H9 (cell line): ENCODE measurements around the genes ANP32A and GLCE.

- PRO-cap, result no peak
These were observed 11.5 kb downstream of the CALML4 start for GRCh38 chr15:68193453-68194308.

DNA sequence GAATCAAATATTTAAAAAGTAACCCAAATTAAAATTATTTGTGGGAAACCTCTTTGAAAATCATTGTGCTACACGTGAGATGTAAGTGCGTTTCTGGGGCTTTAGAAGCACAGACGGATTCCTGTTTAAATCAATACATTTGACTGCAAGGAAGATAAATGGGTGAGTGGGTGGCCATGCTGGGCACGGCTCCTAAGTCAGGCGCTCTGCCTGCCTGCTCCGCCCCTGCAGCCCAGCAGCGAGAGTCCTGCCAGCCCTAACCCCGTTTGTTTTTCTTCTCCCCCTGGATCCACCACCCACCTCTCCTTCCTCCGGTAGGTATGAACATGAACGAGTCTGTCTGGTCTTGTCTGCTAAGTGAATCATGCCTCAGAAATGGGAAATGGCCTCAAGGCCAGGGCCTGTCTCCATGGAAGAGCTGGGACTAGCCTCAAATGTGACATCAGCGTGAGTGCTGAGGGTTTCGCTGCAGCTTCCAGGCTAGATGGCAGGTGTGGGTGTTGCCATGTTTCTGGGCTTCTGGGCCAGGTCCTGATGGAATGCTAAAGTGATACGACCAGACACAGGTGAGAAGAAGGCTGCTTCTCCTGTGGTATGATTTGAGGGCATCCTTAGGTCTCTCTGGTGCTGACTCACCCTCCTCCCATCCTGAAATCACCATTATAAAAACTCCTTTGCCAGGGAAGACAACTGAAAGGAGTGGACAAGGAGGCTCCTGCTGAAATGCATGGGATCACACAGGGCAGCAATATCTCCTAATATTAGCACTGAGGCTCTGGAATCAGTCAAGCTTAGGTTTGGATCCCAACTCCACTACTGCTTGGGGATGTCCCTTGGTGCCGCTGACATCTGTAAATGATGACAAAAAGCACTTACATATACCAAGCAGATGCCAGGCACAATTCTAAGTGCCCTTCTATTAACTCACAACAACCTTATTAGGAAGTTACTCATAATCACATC, 5.5 kb upstream of the FEM1B start:
- PRO-cap, result no peak

- PRO-cap, result no peak
These were observed 13.1 kb downstream of the FEM1B start for GRCh38 chr15:68290485-68291118.

GRCh38 chr15:68293651-68294743, 16.5 kb downstream of the FEM1B start:
- PRO-cap, result no peak

GRCh38 chr15:68421880-68422131, 10.2 kb downstream of the ITGA11 start:
- PRO-cap, result no peak

GRCh38 chr15:68618326-68618879, 39.6 kb downstream of the CORO2B start:
- PRO-cap, result no peak

DNA sequence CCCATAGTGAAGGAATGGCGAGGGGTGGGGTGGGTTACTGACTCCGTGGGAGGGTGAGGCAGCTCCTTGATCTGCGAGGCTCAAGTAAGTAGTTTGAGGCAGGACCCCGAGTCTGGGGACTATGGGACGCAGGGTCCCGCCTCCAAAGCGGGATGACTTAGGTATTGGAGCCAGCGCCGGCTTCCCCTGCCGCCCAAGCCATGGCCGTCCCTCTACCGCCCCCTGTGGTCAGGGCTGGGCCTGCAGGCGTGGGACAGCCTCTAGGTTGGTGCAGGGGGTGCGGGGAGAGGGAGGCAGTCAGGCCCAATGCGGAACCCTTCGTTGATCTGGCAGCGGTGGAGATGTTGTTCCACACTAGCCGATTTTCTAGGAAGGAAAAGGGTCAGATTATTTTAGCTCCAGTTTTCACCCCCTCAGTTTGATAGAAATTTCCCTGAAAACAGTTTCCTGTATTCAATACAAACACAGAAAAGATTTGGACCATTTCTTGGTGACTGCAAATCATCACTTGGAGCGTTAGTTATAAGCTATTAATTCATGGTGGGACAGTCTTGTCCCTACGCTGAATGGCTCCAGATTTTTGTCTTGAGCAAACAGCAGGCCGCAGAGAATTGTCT, 72.4 kb downstream of the CORO2B start:
- PRO-cap, result no peak

GRCh38 chr15:68775220-68775942, 45.3 kb downstream of the ANP32A start:
- PRO-cap, result no peak

- PRO-cap, result no peak
These were observed 7.6 kb downstream of the ANP32A start for GRCh38 chr15:68812888-68813676.

GRCh38 chr15:68820244-68820709, 418 bp downstream of the ANP32A start:
- PRO-cap, result bidirectional peak, plus-strand start at chr15:68820367, minus-strand start at chr15:68820179

- PRO-cap, result bidirectional peak, plus-strand start at chr15:68821090, minus-strand start at chr15:68820895
These were observed at the start of gene ANP32A for GRCh38 chr15:68820710-68820953. Gene ANP32A (minus strand): TSS chr15:68820895.

DNA sequence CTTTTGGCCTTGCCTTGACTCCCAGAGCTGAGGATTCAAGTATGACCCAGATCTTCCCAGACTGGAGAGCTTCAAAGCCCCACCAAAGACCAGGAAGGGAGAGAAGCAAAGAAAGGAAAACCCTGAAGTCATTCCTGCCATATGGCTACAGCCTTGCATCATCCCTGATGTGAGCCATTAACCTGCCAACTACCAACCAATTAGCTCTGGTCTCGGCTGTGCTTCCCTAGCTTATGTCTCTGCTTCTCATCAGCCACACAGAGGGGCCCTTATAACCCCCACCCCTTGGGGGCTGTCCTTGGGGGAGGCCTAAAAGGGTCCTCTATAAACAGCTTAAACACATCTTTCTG, 52.7 kb downstream of the NOX5 start:
- PRO-cap, result no peak

GRCh38 chr15:69159710-69161203, at the start of gene GLCE:
Gene GLCE (plus strand): TSS chr15:69160635.
- PRO-cap, result bidirectional peak, plus-strand start at chr15:69160635, minus-strand start at chr15:69160344

GRCh38 chr15:69300091-69300525, 1.4 kb downstream of the PAQR5 start:
- PRO-cap, result no peak

- PRO-cap, result no peak
These were observed 6.8 kb downstream of the PAQR5 start for GRCh38 chr15:69305308-69306213.

GRCh38 chr15:69455578-69456752, 3.3 kb downstream of the RPLP1 start:
- PRO-cap, result no peak

DNA sequence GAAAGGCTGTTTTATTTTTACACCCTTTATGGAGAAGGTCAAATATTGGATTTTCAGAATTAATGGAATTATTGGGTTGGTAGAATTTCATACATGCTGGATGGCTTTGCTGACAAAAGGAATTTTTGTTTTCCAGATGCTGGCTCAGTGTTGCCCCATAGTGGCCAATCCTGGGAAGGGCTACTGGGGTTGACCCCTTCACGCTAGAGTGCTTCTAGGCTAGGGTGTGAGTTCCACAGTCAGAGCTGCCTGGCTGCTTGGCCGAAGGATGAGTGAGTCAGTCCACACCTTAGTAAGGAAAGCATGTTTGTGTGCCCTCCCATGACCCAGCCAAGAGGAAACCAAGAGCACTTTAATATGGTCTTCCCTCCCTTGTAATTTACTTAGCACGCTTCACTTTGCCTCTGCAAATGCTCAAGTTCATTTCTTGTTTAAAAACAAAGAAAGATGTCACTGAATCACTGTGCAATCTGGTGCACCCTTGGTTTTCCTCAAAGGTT, 13.4 kb downstream of the RPLP1 start:
- PRO-cap, result no peak

- PRO-cap, result no peak
These were observed 35.5 kb downstream of the RPLP1 start for GRCh38 chr15:69488129-69488460.

- PRO-cap, result no peak
These were observed 38.0 kb downstream of the RPLP1 start for GRCh38 chr15:69490574-69491102.

DNA sequence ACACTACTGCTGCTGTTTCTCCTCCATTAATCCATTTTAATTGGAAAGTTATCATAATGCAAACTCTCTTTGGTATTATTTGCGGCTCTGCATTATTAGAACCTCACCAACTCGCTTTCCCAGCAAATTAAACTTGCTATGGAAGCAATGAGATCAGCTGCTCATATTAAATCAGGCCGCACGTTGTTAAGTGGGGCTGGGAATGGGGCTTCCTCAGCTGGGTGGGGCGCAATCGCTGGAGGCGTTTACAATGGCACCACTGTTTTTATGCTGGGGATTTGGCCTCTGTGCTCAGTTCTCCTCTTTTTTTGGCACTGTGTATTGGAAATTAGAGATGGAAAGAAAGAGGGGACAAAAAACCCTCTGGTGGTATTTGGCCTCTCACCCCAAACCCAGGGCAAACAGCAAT, 72.2 kb downstream of the RPLP1 start:
- PRO-cap, result no peak